Spinal cord (tissue), 3 donors: ENCODE measurements around a stretch of chr16.

GRCh38 chr16:88494170-88495227 is 41.4 kb downstream of the ZFPM1 start:
- PRO-cap: no peak
- RAMPAGE, long total RNA: no peak

DNA sequence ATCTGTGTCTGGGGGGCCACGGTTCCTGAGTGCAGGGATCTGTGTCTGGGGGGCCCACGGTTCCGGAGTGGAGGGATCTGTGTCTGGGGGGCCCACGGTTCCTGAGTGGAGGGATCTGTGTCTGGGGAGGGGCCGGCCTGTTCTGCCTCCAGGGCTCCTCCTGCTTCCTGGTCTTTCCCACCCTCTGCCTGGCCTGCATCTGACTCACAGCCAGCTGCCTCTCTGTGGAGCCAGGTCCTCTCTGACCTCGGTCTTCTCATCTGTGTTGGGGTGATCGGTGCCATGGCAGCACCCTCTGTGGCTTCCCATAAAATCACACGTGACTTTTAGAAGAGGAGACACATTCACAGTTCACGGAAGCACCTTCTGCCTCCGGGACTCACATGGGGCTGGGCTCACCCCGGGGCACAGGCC is 50.3 kb downstream of the ZFPM1 start:
- PRO-cap: no peak
- RAMPAGE, long total RNA: no peak

- PRO-cap: no peak
- RAMPAGE, long total RNA: no peak
Observed at GRCh38 chr16:88510148-88510720, 57.2 kb downstream of the ZFPM1 start.

- PRO-cap: no peak
- RAMPAGE, long total RNA: no peak
Observed at GRCh38 chr16:88527489-88528007, 42.7 kb upstream of the ZC3H18 start.

- PRO-cap: no peak
- RAMPAGE, long total RNA: no peak
Observed at GRCh38 chr16:88588608-88589229, 18.5 kb downstream of the ZC3H18 start.

DNA sequence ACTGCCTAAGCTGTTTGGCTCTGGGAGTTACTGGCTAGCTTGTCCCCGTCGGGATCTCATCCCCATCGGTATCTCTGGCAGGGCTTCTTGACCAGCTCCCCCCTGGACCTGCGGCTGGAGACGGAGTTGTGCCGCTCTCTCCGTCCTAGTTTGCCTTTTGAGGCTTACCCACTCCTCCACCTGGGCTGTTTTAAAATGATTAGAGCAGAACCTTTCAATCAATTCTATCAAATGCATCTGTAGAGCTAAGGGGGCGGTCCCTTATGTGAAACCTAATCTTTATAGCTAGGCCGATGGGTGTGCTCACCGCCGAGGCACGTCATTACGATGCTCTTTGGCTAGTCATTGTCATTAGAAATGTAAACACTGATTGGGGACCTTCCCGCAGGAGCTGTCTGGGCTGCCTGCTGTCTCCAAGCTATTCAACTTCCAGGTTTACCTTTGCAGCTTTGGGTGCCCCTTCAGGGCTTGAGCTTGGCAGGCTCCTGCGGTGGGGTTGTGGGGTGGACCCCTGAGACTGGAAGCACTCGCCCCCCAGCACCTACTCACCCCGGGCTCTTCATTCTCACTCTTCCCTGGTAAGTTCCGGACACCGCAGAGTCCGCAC is 21.1 kb upstream of the IL17C start:
- PRO-cap: no peak
- RAMPAGE, long total RNA: no peak

GRCh38 chr16:88631218-88631971 is 7.0 kb upstream of the IL17C start:
- PRO-cap: no peak
- RAMPAGE, long total RNA: no peak

DNA sequence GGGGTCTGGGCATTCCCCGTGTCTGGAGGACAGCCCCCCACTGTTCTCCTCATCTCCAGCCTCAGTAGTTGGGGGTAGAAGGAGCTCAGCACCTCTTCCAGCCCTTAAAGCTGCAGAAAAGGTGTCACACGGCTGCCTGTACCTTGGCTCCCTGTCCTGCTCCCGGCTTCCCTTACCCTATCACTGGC is 1.7 kb downstream of the IL17C start:
- PRO-cap: no peak
- RAMPAGE, long total RNA: no peak

DNA sequence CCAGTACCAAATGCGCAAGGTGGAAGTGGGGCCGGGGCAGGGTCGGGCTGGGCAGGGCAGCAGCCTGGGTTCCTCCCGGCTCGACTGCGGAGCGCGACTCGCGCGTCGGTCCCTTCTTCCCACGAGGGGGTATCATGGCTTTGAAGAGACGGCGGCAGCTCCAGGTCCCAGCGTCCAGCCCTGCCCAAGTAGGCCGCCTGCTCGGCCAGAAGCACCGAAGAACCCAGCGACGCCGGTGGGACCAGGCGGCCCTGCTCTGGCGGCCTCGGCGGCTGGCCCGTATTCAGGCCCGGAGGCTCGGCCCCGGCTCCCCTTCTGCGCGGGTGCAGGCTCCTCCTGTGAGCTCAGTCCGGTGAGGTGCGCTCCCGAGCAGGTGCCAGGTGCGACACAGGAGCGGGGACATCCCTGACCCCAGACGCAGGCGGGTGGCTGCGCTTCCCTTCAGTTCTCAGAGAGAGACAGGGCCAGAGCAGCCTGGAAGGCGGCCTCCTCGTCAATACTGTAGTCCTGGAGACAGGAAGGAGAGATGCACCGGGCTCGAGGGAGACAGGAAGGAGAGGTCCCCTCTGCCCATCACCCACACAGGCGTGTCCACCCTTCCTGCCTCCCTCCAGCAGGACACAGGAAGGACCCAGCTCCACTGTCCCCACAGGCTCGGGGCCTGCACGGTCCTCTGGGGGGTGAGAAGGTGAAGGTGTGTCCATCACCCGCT is 8.9 kb downstream of the RNF166 start:
- PRO-cap: no peak
- RAMPAGE, long total RNA: no peak

DNA sequence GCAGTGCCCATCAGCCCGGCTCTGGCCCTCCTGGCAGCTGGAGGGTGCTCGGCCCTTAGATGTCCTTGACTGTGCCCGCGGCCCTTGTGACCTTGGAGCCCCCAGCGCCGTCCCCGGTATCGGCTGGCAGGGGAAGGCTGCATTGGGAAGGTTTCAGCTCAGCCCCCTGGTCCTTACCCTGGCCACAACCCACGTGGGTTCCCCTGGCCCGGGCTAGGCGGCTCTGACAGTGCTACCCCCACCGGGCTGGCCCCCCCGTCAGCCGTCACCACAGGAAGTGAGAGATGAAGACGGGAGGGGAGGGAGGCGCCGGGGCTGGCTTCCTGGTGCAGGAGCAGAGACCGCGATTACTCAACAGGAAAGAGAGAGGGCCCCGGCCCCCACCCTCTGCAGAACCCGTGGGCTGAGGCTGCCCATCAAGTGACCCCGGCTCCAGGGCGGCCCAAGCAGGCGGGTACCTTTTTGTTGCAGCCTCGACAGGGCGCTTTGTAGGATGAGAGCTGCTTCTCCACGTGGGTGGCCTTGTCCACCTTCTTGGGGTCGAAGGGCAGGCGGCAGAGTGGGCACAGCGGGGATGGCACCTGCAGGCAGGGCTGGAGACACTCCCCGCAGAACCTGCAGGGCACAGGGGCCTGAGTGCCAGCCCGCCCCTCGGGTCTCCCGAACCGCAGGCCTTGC is 5.3 kb downstream of the RNF166 start:
- PRO-cap: no peak
- RAMPAGE, long total RNA: no peak

GRCh38 chr16:88764912-88765682 is 19.9 kb downstream of the PIEZO1 start:
- PRO-cap: no peak
- RAMPAGE, long total RNA: no peak

DNA sequence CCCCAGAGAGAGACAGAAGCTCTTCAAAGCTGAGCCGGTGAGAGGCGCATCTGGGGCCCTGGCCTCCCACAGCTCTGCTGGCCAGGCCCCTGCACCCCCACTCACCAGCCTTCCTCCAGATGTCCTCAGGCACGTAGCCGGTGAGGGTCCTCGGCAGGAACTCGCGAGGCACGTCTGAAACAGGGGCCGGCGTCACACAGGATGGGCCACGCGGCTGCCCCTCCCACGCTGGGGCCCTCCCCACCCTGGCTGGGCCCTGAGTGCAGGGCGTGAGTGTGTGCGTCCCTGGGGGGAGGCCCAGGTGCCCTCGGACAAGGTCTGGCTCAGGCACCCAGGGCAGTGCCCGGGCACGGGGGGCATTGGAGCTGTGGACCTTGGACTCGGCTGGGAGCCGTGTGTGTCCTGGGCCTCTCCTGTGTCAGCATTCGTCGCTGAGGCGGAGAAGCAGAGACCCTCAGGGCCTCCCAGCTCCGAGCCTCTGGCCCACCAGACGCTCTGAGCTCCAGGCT is 14.2 kb upstream of the PABPN1L start:
- PRO-cap: no peak
- RAMPAGE, long total RNA: no peak

GRCh38 chr16:88925004-88925939 is 51.7 kb downstream of the CBFA2T3 start:
- PRO-cap: no peak
- RAMPAGE, long total RNA: no peak

- PRO-cap: no peak
- RAMPAGE, long total RNA: no peak
Observed at GRCh38 chr16:88999799-89000121, 22.8 kb upstream of the CBFA2T3 start.

- PRO-cap: no peak
- RAMPAGE, long total RNA: no peak
Observed at GRCh38 chr16:89054212-89054581, 39.5 kb upstream of the ACSF3 start.

DNA sequence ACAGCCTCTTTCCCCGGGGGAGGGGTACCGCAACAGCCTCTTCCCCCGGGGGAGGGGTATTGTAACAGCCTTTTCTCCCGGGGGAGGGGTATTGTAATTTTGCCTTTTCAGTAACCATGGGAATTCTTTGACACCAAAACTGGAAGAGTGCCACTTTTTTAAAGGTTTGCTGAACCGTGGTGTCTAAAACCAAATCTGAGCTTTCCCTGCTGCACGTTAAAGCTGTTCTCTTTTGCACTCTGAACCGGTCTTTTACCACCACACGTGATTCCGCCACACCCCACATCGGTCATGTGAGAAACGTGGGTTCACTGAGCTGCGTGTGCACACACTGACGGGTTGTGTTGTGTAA is 9.3 kb upstream of the ACSF3 start:
- PRO-cap: no peak
- RAMPAGE, long total RNA: no peak

DNA sequence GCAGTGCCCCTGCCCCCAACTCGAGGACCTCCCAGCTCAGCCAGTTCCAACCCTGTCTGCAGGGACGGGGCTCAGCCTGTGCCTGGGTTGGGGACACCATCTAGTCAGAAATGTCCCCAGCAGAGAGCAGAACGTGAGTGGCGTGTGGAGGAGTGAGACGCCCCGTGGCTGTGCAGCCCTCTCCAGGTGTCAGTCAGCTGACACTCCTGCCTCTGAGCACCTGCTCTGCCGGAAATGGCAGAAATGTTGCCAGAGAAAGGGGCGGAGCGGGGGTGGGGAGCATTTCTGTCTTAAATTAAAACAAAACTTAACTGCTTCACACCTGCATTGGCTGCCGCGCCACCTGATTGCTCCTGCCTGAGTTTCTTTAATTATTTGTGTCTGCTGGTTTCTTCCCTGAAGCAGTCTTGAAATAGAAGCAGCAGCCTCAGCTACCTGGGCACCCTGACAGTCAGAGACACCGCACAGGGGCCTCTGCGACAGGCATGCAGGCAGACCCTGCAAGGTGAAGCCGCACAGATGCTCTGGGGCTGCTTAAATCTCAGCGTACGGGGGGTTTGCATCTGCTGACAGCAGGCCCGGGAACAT is 29.0 kb downstream of the ACSF3 start:
- PRO-cap: no peak
- RAMPAGE, long total RNA: no peak

GRCh38 chr16:89155620-89156699 is 15.6 kb upstream of the CDH15 start:
- PRO-cap: no peak
- RAMPAGE, long total RNA: no peak

DNA sequence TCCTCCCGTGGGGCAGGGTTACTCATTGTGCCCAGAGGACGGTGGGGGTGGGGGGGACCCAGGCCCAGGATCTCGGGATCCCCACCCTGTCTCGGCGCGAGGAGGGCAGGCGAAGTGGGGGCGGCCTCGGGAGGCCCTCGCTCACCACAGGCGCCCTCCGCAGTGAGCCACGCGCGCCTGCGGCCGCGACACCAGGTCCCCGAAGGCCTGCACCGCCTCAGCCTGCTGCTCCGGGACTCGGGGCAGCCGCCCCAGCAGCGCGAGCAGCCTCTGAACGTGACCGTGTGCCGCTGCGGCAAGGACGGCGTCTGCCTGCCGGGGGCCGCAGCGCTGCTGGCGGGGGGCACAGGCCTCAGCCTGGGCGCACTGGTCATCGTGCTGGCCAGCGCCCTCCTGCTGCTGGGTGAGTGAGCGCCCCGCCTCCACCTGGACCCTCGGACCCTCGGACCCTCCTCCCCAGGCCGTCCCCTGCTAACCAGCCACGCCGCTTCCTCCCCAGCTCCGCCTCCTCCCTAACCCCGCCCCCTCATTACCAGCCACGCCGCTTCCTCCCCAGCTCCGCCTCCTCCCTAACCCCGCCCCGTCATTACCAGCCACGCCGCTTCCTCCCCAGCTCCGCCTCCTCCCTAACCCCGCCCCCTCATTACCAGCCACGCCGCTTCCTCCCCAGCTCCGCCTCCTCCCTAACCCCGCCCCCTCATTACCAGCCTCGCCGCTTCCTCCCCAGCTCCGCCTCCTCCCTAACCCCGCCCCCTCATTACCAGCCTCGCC is 8.1 kb downstream of the SLC22A31 start:
- PRO-cap: no peak
- RAMPAGE, long total RNA: no peak

- PRO-cap: no peak
- RAMPAGE, long total RNA: no peak
Observed at GRCh38 chr16:89244831-89245355, 27.4 kb downstream of the ZNF778 start.